ENCODE measurements around the genes CSF2 and PDLIM4.

GRCh38 chr5:128115912-128116159 lies 32.3 kb downstream of the SLC12A2 start:
- RRBS, result no CpG with 5 or more reads among the region's 1 CpG

DNA sequence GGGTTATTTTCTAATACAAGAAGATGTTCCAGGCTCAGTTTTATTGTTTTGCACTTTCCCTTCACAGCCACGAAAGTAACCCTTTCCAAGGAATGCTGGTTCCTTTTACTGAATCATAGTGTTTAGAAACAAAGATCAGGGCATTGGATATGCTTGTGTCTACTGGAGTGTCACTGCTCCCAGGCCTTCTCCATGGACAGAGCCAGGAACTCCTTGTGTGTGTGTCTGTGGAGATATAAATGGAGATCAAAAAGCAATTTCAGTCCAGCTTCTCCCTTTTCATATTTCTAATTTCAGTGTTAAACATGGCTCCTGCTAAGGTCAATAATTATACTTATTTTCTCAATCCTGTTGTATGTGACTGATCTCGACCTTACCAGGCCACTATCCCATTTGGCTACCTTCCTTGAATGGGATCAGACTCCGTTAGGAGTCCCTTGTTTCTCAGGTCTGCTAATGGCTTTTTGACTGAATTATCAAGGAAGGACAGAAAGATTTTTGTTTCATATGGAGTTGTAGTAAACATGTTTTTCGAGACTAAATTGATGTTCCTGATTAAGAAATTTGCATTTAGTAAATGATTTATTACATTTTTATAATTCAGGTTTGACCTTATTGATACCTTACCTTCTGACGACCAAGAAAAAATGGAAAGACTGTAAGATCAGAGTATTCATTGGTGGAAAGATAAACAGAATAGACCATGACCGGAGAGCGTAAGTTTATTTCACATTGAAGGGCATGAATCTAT lies 96.9 kb downstream of the SLC12A2 start:
- RRBS, result no CpG with 5 or more reads among the region's 7 CpGs

- RRBS, result no CpG with 5 or more reads among the region's 24 CpGs
Measured at GRCh38 chr5:128536212-128536673, 1.8 kb downstream of the FBN2 start.

- RRBS, result 32% methylated on average over 17 of the region's 34 CpGs
Measured at GRCh38 chr5:128537734-128538076, 340 bp downstream of the FBN2 start.

GRCh38 chr5:129092856-129093218 lies 1.7 kb upstream of the ISOC1 start:
- RRBS, result no CpG with 5 or more reads among the region's 3 CpGs

DNA sequence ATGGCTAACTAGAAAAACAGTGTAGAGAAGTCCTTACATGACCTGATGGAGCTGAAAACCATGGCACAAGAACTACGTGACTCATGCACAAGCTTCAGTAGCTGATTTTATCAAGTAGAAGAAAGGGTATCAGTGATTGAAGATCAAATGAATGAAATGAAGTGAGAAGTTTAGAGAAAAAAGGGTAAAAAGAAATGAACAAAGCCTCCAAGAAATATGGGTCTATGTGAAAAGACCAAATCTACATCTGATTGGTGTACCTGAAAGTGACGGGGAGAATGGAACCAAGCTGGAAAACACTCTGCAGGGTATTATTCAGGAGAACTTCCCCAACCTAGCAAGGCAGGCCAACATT lies 81.4 kb downstream of the CDC42SE2 start:
- RRBS, result no CpG with 5 or more reads among the region's 2 CpGs

- RRBS, result no CpG with 5 or more reads among the region's 1 CpG
Measured at GRCh38 chr5:131362300-131362552, 98.4 kb downstream of the CDC42SE2 start.

- RRBS, result no CpG with 5 or more reads among the region's 2 CpGs
Measured at GRCh38 chr5:131375187-131375818, 111.5 kb downstream of the CDC42SE2 start.

DNA sequence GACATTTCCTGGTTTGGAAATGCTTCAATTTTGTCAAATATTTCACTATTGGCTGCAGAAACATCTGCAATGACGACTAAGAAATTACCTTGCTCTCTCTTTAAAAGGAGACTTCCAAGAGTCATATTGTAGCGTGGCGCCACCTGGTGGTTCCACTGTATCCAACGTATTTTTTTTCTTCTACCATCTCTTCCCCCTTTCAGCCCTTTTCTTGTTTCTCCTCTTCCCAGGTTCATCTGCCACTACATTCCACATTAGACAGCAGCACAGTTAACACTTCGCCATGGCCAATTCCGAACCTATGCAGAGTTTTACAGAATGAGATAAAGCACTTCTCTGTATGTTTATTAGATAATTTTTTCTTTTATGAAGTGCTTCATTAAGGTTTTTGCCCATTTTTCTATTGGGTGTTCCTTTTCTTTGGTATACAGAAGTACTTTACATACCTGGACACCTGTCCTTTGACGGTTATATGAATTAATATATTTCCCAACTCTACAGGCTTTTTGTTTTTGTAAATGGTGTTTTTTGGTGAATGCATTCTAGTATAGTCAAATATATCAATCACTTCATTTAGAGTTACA lies 153.6 kb downstream of the CDC42SE2 start:
- RRBS, result no CpG with 5 or more reads among the region's 7 CpGs

DNA sequence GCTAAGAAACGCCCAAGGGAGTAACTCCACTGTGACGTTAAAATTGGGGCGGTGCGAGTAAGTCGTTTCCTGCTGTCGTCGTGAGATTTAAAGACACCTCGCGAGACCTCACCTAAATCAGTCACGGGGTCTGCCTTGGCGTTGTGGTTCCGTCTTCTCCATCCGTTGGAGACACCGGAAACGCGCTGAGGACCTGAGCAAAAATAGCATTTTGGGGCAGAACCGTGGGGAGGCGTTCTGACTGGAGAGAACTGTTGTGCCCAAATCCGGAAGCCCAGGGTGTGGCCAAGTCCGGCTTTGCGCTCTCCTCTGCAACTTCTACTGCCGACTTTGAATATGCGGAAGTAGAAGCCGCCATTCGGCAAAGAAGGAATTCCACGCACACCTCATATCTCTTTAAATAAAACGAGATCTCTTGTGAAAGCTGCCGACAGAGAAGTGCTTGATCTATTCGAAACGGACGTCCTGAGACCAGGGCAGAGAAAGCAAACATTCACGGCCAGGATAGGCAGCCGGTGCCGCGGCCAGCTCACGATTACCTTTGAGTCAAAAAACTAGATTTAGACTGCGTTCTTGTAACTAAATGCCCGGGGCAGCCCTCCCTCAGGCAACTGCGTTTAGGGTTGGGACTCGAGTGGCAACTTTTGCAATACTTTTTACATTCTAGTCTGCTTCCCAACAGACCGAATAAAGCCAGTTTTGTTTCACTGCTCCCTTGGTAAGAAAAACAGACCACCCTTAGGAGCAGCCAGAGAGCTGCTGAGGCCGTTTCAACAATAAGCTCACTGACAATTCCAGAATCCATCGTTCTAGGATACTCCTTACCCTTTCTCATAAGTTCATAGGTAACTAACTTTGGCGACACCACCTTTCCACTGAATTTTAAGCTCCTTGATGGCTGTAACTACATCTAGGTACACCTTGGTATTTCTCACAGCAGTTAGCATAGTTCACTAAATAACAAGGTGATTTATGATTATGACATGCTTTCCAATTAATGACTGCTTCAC lies 555 bp upstream of the RAPGEF6 start:
- RRBS, result 2% methylated on average over 13 of the region's 44 CpGs

- RRBS, result no CpG with 5 or more reads among the region's 6 CpGs
Measured at GRCh38 chr5:131636289-131636592, 1.2 kb upstream of the RAPGEF6 start.

DNA sequence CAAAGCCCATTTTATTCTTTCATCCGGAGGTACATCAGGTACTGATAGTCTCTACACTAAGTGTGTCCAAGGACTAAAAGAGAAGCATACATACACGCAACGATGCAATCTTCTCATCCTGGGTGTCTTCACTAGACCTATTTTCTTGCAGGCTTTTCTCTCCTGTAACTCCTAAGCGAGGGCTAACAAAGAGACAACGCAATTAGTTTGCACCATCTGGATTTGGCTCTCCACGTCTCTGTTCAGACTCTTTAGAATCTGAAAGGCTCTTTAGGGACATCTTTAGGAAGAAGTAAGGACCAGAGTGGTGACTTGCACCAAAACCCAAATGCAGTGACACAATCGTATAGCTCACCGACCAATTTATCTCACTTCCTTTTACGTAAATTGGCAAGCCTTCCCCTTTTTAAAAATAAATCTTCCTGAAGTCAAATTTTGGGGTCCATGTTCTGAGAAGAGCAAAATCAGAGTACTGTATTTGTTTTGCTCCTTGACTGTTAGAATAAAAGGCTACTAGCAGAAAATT lies 829 bp downstream of the MEIKIN start:
- RRBS, result no CpG with 5 or more reads among the region's 9 CpGs

- RRBS, result 6% methylated on average over 2 of the region's 3 CpGs
Measured at GRCh38 chr5:132056274-132056591, 4.2 kb upstream of the IL3 start.

DNA sequence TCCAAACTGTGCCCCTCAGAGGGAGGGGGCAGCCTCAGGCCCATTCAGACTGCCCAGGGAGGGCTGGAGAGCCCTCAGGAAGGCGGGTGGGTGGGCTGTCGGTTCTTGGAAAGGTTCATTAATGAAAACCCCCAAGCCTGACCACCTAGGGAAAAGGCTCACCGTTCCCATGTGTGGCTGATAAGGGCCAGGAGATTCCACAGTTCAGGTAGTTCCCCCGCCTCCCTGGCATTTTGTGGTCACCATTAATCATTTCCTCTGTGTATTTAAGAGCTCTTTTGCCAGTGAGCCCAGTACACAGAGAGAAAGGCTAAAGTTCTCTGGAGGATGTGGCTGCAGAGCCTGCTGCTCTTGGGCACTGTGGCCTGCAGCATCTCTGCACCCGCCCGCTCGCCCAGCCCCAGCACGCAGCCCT lies at the start of gene CSF2:
TSS of gene CSF2 (plus strand) at position 293 of the 415 bp plus-strand sequence.
- RRBS, result no CpG with 5 or more reads among the region's 8 CpGs

DNA sequence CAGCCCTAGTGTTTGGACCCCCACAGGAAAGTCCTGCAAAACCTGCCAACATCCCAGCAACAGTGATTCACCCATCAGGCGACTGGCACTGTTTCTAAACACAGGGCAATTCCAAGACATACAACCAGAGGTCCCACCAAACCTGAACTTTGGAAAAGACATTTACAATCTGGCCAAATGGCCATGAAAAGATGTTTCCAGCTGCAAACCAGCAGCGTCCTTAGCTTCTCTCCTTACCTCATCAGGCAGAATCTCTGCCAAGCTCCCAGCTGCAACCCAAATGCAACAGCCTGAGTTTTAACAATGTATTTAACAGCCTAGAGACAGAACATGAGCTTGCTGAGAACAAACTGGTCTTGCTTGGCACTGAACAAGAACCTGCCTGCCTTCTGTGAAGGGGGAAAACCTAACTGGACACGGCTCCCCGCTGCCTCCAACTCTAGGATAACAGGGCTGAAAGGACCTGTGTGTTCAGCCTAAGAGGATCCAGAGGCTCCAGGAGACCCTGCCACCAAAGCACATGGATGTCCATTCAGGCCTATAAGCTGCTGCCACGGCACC lies 5.8 kb downstream of the P4HA2 start:
- RRBS, result no CpG with 5 or more reads among the region's 5 CpGs

DNA sequence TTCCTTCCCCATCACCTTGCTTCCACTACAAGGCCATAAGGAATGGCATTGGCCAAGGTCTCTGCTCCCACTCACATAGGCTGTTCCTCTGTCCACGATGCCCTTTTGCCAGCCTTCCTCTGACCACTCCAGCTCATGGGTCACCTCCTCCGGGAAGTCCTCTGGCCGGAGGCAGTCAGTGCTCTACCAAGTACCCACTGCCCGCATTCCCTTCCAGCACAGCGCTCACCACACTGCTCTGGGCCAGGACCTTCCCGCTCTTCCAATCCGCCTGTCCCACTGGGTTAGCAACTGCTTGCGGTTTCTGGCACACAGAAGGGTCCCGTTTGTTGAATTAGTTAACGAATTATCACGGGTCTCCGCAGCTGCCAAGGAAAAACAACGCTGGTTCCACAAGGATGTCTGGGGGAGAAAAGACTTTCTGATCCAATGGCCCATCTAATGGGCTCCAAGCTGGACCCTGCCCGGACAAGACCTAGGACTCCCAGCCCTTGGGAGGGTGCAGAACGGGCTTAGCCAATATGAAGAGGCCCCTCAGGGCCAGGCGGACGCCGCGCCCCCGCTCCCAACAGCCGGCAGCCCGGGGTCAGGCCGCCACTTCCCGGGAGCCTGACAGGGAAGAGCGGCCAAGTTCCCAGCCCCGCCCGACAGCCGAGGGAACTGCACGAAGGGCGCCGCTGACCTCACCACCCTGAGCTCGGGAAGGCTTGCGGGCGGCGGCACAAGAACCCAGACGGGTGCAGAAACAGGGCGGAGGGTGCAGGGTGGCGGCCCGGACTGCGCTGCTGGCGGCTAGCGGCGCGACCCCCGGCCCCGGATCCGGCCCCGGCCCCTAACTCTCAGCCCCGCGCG lies 570 bp downstream of the P4HA2 start:
- RRBS, result 24% methylated on average over 14 of the region's 51 CpGs

GRCh38 chr5:132256978-132258309 lies at the start of gene PDLIM4:
Gene PDLIM4 (plus strand): TSS chr5:132257696.
- RRBS, result 30% methylated on average over 23 of the region's 94 CpGs

DNA sequence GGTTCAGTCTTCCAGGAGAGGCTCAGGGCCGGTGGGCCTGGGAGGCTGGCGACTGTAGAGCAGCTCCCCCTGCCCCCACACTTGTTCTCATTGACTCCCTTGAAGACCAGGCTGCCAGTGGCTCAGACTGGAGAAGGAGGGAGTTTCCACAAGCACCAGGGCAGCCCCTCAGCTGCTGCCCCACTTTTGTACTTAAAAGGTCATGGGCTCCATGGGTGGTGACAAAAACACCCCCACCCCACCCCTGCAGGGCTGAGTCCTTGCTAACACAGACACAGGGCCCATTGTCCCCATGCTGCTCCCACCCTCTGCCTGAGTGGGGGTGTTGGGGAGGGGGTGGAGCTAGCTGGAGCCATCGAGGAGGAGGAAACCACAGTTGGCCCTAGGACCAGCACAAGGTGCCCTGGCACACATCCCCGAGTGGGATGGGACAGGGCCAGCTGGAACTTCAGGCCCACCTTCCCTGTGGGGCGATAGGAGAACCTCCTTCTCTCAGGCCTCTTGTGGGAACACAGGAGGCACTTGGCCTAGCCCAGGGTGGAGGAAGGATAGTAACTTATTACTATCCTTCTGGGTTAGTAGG lies 10.6 kb downstream of the PDLIM4 start:
- RRBS, result no CpG with 5 or more reads among the region's 5 CpGs

GRCh38 chr5:132293503-132294326 lies 479 bp upstream of the SLC22A4 start:
- RRBS, result 5% methylated on average over 29 of the region's 72 CpGs

GRCh38 chr5:132297932-132298766 lies 4.0 kb downstream of the SLC22A4 start:
- RRBS, result no CpG with 5 or more reads among the region's 7 CpGs